AG10803 (cell line): ENCODE measurements around the genes PEX11B, GJA8 and NUDT4B.

GRCh38 chr1:145794922-145795517, 28.9 kb downstream of the RNF115 start:
- RRBS, result no CpG with 5 or more reads among the region's 22 CpGs

DNA sequence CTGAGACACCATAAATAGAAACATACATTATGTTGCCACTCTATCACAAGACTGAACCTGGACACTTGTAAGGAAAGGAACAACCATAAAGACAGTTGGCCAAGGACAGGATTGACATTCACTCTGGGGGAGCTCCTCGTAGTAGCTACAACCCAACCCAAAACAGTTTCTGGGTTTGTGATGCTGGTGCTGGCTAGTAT, 1.4 kb downstream of the RNF115 start:
- RRBS, result no CpG with 5 or more reads among the region's 1 CpG

DNA sequence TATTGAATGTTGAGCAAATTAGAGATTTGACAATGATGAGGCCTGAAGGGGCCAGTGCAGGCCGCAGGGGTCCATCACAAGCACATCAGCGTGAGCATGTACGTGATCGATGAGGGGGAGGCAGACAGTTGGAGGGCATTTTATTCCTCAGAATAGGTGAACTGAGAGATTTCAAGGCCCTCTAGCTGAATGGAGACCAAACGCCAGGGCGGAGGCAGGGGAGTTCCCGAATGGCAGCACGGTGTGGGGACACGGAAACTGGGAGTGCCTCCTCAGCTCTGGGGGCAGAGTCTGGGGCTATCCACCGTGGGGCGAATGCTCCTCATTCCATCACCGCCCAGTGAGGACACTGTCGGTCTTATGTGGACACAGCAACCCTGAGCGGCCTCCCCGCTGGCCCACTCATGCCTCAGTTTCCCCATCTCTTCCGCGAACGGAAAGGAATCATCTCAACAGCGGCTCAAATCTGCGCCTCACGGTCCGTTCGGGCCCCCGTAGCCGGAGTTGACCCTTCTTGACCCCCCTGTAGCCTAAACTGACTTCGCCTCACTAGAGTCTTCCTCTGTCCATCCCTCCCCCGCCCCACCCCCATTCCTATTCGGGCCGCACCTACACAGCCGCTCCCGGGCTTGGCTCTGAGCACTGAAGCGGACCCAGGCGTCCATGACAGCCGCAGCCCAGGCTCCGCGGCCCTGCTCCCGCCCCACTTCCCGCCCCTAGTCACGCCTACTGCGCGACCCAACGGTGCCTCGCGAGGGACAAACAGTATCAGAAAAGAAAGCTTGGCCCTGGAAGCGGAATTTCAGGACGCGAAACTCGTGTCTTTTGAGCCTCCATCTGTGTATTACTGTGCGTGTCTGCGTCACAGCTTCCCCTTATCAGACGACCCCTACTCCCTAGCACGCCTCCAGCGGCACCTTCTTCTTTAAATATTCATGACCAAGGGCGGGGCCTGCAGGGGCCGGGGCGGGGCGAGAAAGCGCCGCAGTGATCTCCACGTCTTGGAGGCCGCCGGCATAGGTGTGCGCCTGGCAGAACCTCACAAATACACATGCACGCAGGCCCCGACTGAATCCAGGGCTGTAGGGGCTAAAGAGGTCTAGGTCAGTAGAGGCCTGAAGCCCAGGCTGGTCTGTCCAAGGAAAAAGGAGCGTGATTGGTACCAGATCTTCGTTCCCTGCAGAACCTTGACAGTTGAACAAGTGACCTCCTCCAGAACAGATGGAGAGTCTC, at the start of gene PEX11B:
PEX11B (minus strand) TSS at position 694 of the 1,233 bp plus-strand sequence.
- RRBS, result 2% methylated on average over 8 of the region's 67 CpGs

GRCh38 chr1:145942453-145943165, 15.2 kb downstream of the LIX1L start:
- RRBS, result no CpG with 5 or more reads among the region's 9 CpGs

DNA sequence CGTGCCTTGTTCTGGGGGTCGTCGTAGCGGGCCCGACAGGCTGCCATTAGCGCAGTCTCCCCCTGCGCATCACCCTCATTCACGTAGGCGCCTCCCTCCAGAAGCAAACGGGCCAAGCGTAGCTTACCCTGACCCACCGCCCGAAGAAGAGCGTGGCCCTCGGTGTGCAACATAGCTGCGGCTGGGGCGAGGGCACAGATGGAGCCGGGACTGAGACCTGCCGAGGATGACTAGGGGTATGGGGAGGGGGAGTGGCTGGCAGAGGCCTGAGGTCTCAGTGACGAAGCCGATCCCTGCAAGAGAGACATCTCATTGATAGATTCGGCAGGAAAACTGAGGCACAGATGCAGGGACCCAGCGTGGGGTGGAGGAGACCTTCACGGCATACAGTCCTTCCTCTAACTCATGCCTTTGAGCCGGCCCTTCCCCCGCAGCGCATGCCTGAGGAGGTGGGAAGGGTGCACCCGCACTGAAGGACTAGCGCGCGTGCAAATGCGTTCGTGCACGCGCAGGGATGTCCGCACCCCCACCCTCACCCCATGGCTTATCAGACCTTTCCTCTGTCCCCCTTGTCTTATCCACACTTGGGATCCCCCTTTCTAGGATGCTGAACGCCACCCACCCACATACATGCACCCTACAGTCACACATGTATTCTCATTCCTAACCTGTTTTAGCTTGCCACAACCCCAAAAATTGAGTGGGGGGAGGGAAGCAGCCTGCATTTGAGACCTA, 2.6 kb downstream of the ANKRD34A start:
- RRBS, result no CpG with 5 or more reads among the region's 37 CpGs

DNA sequence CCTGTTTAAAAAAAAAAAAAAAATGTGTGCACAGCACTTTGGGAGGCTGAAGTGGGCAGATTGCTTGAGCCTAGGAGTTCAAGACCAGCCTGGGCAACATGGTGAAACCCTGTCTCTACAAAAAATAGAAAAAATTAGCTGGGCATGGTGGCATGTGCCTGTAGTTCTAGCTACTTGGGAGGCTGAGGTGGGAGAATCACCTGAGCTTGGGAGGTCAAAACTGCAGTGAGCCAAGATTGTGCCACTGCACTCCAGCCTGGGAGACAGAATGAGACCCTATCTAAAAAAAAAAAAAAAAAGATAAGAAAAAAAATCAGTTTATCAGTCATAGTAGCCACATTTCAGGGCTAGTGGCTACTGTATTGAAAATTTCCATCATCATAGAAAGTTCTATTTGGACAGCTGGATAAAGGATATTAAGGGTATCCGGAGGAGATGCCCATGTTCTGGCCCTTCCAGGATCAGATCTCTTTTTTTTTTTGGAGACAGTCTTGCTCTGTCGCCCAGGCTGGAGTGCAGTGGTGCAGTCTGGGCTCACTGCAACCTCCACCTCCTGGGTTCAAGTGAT, 6.6 kb downstream of the TXNIP start:
- RRBS, result no CpG with 5 or more reads among the region's 2 CpGs

DNA sequence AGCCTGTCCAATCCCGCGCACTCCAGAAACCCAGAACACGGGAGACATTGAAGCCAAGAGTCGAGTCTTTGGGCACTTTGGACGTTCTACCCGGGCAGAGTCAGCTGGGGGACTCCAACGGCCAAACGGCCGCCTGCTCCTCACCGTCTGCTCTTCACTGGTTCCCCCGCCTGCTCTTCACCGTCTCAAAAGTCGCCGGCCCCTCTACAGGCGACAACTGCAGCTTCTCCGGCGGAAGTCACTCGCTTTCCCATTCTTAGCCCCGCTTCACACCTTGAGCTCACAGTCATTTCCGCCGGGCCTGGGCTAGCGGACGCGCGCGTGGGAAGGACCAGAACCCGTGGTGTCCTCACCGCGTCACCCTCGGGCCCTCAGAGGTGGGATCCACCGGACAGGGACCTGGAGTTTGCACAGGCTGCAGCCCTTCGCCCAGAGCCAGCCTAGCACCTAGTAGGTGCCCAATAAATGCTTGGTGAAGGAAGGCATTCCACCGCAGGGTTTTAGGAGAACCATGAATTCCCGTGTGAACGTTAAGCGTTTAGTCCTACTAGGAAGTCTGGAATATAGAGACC, 27.9 kb upstream of the HJV start:
- RRBS, result 79% methylated on average over 11 of the region's 36 CpGs

GRCh38 chr1:146050465-146050882, 28.9 kb upstream of the HJV start:
- RRBS, result no CpG with 5 or more reads among the region's 2 CpGs

DNA sequence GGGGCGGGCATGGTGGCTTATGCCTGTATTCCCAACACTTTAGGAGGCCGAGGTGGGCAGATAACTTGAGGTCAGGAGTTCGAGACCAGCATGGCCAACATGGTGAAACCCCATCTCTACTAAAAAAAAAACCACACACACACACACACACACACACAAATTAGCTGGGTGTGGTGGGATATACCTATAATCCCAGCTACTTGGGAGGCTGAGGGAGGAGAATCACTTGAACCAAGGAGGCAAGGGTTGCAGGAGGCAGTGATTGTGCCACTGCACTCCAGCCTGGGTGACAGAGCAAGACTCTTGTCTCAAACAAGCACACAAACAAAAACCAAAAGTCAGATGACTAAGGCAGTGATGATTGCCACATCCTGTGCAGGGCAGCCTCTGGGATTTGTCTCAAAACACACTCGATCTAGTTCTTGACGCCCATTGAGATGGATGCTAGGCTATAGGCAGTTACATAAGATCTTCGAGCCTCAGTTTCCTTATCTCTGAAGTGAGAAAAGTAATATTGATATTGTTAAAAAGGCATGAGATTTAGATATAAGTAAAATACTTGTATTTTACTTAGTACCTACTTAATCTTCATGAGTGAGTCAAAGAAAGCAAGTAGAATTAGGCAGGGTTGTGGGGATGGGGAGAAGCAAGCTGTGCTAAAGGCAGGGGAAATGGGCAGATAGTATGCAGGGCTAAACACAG, 67.4 kb upstream of the PPIAL4H start:
- RRBS, result no CpG with 5 or more reads among the region's 6 CpGs

- RRBS, result no CpG with 5 or more reads among the region's 2 CpGs
These were observed 4.8 kb downstream of the PRKAB2 start for GRCh38 chr1:147167555-147167858.

DNA sequence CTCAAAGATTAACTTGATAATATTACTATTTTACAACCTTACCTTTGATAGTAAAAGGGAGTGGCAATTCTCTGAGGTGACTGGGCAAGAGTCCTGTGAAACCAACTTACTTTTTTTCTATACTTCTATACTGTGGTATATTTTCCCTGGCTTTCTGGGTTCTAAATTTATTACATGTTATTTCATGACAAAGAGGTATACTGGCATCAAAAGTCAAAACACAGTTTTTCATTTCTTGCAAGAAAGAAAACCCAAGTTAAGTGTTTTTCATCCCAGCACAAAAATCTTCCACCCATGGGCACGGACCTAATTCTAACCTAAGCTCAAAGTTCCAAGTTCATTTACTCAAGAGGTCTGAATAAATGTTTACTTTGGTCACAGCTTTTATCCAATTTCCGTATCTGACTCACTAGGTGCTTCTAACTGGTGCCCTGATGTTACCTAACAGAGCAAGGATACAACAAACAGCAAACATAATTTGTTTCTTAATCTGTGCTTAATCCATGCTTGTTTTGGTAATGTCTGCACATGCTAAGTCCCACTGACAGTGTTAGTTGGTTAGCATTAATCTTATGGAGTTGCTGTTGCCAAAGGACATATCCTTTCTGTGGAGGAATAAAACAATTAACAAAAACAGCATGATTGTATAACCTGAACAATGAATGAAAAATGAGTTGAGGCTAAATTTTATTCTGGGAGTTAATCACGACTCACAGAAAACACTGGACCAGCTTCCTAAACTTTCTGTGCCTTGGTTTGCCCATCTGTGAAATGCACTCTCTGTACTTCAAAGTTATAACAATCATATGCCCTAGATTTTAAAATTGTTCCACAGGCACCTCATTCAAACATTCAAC, 4.3 kb upstream of the CHD1L start:
- RRBS, result no CpG with 5 or more reads among the region's 3 CpGs

DNA sequence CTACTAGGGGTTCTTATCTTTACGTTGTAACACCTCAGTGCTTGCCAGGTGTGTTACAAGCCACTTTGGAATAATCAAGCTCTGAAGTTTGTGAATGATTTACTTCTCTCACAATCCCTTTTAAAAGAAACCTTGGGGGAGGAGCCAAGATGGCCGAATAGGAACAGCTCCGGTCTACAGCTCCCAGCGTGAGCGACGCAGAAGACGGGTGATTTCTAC, 118.3 kb upstream of the BCL9 start:
- RRBS, result no CpG with 5 or more reads among the region's 7 CpGs

DNA sequence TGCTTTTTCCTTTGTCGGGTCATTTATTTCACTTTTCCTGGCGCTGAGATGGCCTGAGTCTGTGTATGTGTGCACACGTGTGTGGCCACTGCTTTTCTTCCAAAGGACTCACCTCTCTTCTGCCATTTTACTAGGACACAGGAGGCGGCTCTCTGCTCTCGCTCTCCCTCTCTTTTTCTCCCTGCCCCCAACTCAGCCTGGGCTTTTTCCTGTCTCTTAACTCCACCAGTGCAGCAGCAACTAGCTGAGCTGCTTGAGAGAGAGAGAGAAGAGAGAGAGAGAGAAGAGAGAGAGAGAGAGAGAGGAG, 532 bp upstream of the BCL9 start:
- RRBS, result no CpG with 5 or more reads among the region's 5 CpGs

GRCh38 chr1:147542037-147542399, 717 bp downstream of the BCL9 start:
- RRBS, result no CpG with 5 or more reads among the region's 15 CpGs

DNA sequence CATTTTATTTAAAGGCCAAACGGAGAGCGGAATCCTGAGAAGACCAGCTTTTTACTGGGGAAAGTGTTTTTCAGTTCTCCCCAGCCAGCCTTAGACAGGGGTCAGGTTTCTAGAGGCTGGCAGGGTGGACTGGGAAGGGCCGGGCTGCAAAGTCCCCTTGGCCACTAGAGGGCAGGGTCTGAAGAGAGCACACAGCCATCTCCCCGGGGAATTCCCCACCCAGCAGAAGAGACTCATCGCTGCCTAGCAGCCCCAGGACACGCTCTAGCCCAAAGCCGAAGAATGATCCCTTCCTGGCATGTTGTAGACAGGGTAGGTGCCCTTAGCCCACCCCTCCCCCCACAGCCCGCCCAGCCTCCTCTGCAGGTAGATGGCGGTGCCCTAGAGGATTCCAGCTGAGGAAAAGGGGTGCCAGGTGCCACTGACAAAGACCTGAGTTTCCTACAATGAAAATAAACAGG, 29.5 kb downstream of the ACP6 start:
- RRBS, result 6% methylated on average over 2 of the region's 9 CpGs

DNA sequence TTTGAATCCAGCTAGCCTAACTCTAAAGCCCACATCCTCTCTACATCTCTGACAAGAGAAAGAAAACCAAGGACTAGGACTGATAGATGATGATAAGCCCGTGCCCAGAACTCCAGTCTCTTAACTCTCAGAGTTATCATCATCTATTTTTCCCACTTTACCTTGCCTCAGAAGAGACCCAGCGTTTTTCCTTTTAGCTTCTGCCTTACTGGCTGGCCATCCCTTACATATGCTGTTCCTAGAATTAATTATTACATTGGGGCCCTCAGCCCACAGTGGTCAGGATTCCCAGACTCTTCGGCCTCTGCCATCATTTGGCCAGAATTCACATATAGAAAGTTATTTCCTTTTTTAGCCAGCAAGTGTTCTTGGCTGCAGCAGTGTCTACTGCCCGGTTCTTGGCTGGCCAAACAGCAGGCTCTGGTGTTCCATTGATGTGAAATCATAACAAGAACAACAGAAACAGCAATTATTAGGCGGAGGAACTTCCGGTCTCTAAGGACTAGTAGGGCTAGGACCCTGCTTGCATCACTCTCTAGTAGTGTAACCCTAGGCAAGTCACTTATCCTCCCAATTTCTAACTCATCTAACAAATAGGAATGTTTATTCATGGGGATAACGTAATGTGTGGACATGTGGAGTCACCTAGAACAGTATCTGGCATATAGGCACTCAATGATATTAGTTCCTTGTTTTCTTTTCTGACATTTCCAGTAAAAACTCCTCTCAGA, 8.6 kb upstream of the GJA5 start:
- RRBS, result 60% methylated on average over 3 of the region's 7 CpGs

GRCh38 chr1:147902729-147903072, at the start of gene GJA8:
Gene GJA8 (plus strand): TSS chr1:147902795.
- RRBS, result no CpG with 5 or more reads among the region's 4 CpGs

DNA sequence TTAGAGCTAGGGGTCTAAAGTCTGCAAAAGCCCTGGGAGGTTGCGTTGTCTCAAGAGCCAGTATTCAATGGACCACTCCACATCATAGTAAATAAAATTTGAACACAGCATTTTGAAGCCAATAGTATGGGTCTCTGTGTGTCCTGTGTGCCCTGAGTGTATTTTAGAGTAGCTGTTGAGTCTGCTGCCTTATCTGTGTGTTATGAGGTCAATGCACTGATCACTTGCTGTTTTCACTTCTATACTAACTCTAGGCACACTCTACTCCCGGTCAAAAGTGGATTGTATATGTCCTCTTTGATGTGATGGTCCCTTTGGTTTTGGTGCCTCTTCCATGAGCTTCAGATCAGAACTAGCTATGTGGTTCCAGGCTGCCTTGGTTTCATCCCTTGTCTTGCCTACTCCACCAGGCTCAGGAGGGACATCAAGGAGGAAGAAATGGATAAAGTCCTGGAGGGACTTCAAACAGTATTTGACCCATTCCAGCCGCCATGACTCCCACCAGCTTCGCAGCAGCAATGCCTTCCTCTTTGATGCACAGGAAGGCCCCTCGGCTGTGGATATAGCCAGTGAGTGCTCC, 57.9 kb downstream of the PPIAL4G start:
- RRBS, result no CpG with 5 or more reads among the region's 5 CpGs

DNA sequence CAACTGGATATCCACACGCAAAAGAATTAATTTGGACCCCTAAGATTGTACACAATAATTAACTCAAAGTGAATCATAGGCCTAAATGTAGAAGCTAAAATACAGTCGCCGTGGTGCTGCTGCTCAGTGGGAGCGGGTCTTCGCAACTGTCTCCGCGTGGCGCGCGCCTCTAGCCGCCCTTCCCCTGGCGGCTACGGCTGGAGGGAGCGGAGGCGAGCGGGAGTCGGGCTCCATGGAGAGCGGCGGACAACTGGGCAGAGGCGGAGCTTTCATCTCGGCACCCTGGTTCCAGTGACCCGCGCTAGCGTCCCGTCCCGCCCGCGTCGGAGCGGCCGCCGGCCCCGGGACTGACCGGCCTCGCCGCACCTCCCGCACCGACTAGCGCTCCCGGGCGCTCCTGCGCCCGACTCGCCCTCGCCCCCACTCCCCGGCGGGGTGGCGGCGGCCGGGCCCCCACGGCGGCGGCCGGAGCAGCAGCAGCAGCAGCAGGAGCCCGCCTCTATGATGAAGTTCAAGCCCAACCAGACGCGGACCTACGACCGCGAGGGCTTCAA, at the start of gene NUDT4B:
NUDT4B (plus strand) TSS at position 323 of the 554 bp plus-strand sequence.
- RRBS, result no CpG with 5 or more reads among the region's 60 CpGs